Left lobe of liver (tissue), 1 donor: Measurements from ENCODE around the gene GPR155.

DNA sequence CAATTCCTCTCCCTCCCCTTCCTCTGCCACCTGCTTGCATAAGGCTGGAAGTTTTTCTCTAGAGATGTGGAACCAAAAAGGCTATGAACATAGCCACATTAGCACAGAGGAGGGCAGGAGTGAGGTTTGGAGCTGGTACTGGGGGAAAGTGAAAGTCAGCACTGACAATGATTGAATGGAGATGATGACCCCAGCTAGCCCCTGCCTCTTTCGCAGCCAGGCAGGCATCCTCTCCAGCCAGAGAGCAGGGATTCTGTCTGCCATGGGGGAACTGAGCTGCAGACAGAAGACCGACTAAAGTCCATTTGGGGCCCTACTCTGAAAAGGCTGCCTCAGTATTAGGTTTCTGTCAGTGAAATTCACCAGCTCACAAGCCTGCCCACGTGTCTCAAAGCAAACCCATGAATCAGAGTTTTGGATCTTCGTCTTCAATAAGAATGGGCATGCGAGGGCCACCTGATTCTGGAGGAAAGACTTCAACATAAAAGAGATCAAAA is 87.8 kb upstream of the ITGA6 start:
- PRO-cap, result no peak

DNA sequence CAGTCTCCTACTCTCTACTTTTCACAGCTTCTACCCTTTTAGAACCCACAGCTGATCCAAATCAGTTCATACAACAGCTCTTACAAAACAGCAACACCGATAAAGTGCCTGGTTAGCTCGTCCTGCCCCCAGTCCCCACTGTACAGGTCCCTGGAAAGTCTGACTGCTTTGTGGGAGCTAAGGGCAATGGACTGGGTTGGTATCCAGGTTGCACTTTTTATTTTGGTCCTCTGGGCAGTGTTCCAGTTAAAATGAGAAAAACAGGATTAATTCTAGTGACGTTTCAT is 53.1 kb upstream of the ITGA6 start:
- PRO-cap, result bidirectional peak, plus-strand start outside the sequence, minus-strand start at position 193 of the sequence

DNA sequence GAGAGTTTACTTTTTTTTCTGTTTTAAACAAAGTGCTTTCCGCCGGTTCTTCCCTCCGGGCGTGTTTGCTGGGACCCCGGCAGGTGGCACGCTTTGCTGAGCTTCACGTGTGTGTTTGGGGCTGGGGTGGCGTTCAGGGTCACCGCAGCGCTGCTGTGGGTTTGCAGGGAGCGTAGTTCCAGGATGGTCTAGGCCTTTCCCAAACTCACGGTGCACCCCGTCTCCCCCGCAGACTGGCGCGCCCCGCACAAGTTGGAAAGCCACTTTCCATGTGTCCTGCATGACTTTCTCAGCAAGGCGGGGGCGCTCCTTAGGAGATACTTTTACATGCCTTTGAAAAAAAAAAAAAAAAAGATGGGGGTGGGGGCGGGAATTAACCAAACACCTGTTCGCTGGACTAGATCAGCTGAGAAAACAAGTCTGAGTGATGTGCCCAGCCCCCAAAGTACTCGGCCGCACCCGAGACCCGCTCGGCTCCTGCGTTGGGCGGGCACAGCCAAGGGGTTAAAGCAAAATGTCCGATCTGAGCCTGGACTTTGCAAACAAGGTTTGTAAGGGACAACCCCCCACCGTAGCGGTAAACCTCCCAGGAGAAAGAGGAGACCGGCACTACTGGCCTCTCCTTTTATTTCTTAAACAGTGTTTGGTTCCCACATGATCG is 954 bp downstream of the ITGA6 start:
- PRO-cap, result no peak

DNA sequence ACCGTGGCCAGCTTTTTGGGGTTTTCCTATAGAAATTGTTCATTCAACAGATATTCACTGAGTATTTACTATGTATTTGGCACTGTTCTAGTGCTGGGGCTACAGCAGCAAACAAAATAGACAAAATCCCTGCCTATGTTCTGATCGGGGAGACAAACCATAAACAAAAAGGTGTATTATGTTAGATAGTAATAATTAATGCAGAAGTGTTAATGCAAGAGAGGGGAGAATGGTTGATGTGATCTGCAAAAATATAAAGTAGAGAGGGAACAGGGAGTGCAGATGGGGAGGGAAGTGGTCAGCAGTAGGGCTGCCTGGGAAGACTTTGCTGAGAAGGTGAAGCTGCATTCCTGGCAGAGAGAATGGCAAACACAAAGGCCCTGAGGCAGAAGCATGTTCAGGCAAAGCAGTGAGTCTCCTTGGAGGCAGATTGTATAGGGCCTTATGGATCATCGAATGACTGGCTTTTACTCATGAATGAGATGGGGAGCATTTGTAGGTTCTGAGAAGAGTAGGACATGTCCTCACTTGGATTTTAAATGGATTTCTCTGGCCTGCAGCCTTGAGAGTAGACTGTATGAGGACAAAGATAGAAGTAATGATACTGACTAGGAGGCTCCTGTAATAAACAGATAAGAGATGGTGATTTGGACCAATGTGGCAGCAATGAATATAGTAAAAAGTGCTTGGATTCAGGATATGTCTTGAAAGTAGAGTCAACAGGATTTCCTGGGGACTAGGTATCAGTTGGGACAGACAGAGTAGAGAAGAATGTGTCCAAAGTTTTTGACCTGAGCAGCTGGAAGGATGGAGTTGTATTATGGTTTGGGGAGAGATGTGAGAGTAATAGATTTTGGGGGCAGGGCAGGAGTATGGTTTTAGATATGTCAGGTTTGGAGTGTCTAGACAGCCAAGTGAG is 9.6 kb downstream of the ITGA6 start:
- PRO-cap, result no peak

- PRO-cap, result no peak
Observed at GRCh38 chr2:172484483-172485342, 57.3 kb downstream of the ITGA6 start.

GRCh38 chr2:172556839-172557234 is 947 bp downstream of the PDK1 start:
- PRO-cap, result no peak

GRCh38 chr2:172862256-172862655 is 126.6 kb downstream of the RAPGEF4 start:
- PRO-cap, result no peak

DNA sequence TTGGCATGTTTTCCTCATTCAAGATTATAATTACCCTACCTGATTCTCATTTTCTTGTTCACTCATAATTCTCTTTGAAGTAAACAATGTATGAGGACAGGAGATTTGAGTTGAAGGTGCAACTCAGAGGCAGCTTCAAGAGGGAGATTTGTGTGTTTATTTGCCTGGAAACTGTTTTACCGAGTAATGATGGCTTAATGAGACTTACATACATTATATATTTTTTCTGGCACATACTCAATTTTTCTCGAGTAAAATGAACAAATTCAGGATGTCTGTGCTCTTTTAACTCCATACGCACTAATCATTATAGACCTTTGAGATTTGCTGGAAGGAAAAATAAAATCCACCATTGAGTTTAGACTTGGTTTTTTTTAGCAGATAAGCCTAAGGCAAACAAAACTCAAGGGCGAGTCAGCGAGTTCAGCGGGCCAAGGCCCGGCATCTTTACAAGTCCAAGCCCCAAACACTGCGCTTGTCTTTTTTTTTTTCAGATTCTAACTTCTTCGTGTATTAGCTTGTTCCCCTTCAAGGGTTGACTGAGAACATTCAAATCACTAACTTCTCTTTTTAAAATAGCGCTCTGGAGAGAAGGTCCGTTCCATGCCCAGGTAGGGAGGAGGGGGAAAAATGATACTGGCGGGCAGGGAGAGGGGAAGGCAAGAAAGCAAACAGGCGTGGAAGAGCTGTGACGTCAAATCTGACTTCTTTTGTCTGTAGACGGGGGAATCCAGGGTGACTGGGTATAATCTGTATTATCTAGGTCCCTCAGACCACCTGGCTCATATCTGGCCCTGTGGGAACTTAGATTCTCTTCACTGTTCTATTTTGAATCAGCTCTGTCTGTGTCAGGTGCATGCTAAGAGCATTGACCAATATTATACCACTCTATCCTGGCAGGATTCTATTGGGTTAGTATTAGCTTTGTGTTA is 72.7 kb upstream of the MAP3K20 start:
- PRO-cap, result no peak

- PRO-cap, result no peak
Observed at GRCh38 chr2:173030570-173031576, 44.8 kb upstream of the MAP3K20 start.

DNA sequence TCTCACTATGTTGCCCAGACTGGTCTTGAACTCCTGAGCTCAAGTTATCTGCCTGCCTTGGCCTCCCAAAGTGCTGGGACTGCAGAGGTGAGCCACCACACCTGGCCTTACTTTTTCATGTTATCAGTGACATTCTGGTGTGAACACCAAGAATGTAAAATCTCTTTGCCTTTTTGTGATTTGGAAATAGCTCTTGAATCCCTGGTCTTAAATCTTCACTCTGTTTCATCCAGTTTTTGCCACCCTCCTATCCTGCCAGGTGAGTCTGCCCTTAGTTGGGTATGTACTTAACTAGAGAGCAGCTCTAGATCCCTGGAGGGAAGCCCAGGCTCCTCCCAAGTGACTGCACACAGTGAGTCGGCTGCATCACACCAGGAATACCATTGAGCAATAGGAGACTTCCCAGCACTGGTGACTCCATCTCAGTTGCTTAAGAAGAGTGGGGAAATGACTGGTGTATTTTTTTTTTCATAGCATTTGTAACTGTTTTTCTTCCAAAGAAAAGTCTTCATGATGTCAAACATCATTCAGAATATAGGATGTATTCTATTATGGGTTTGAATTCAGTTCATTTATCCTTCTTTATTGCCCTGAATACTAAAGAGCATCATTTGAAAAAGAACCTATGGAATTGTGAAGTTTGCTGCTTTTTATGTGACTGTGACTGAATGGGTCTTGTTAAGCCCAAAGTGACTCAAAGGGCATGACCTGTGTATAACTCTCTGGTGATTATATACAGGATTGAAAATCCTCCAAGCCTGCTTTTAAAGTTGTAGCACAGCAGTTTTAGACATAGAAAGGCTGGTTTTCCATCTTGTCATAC is 84.1 kb downstream of the MAP3K20 start:
- PRO-cap, result no peak

DNA sequence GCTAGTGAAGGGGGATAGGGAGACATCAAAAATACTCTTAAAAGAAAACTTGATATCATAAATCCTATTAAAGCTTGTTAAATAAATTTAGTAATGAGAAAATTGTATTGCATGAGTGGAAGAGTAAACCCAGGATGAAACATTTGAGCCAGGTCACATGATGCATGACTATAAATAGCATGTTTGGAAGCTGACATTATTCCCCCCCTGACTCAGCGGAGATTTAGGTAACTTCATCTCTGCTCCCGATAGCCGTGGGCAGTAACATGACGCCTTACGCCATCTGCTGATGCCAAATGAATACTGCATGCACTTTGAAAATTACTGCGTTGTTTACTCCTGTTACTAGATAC is 134.8 kb downstream of the MAP3K20 start:
- PRO-cap, result unidirectional peak, plus-strand start at position 199 of the sequence

DNA sequence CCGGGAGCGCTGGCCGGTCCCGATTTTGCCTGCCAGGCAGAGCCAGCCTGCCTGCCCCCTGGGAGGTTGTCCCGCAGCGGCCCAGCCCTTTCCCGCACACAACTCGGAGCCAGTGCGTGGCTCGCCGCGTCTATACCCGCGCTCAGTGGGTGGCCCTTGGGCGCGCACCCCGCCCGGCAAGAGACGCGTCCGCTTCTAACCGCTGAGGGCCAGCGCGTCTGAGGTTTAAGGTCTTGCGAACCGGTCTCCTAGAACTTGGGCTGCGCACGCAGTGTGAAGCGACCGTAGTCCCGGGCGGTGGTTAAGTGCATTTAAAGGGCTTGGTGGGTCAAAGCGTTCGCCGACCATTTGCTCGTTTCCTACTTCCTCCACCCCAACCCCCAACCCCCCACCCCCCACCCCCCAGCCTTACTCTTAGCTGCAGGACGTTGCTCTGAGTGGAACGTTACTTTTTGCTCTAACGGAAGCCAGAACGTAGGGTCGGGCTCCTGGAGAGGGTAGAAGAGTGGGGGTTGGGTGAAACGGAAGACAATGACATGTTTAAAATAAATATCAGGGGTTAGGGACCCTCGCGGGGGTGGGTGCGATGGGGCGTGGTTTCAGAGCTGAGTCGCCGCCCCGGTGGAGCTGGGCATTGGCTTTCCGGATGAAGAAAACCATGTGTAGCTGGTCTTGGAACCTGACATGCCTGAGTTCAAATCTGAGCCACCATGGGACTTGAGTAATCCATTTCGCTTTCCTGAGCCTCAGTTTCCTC is 792 bp downstream of the CDCA7 start:
- PRO-cap, result no peak

GRCh38 chr2:173854889-173855311 is 110.3 kb downstream of the SP3 start:
- PRO-cap, result no peak

- PRO-cap, result unidirectional peak, minus-strand start at chr2:173921932
Observed at GRCh38 chr2:173921491-173922376, 43.4 kb downstream of the SP3 start.

- PRO-cap, result no peak
Observed at GRCh38 chr2:173961973-173962493, 3.1 kb downstream of the SP3 start.

DNA sequence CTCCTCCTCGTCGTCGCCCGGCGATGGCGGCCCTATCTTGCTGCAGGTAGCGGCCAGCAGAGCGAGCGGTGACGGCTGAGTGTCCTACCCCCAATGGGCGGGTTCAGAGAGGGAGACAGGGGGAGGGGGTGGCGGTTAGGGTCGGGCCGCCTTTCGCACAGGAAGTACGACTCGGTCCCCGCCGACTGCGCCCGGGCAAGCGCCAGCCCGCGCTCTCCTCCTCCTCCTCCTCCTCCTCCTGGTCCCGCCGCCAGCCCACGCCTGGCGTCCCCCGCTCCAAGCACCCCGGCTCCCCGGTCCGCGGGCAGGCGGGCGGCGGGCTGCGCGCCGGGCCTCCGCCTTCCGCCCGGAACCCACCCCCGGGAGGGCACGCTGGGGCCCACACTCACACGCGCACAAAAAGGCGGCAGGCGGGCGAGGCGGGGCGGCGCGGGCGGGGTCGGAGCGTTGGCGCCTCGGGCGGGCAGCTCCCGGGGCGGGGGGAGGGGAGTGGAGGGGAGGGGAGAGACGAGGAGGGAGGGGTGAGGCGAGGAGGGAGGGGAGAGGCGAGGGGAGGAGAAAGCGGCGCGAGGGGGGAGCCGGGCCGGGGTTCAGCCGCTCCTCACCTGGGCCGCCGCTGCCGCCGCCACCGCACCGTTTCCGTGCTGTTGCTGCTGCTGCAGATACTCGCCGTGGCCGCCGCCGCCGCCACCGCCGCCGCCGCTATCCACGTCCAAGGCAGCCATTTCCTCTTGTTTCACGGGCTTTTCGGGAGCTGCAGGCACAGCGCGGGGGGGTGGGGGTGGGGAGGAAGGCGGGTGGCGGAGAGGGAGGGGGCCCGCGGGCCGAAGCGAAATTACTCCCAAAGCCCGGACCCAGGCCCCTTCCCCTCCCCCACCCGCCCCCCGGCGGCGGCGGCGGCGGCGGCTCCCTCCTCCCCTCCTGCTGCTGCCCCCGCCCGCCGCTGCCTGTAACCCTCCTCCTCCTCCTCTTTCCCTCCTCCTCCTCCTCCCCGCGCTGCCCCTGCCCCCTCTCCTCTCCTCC is 1.1 kb downstream of the SP3 start:
- PRO-cap, result bidirectional peak, plus-strand start at position 163 of the sequence, minus-strand start at position 19 of the sequence; bidirectional peak, plus-strand start outside the sequence, minus-strand start at position 926 of the sequence

- PRO-cap, result bidirectional peak, plus-strand start at chr2:173986667, minus-strand start at chr2:173986622; bidirectional peak, plus-strand start at chr2:173987054, minus-strand start at chr2:173986880
Observed at GRCh38 chr2:173986377-173987301, 21.5 kb upstream of the SP3 start.

DNA sequence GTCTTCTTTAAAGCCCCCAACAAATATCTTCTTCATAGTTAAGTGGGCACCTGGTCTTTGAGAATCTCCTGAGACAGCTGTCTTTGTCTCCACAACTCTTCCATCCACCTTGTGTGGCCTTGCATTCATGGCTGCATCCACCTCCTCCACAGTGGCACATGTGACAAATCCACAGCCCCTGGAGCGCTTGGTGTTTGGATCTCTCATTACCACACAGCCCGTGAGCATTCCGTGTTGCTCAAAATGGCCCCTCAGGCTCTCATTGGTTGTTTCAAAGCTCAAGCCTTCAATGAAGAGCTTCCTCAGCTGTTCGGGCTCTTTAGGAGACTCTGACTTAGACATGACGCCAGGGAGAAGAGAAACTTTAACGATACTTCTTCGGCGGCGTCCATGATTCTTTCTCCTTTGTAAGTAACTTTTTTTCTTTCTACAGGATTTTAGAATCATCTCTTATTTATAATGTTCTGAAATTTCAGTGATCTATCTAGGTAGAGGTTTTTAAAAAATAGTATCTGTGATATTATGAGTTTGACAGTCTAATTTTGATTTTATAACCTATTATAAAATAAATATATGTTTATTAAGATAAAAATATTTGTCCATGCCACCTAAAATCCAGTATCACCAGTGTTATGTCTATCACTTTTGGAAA is 24.0 kb upstream of the SP9 start:
- PRO-cap, result no peak

DNA sequence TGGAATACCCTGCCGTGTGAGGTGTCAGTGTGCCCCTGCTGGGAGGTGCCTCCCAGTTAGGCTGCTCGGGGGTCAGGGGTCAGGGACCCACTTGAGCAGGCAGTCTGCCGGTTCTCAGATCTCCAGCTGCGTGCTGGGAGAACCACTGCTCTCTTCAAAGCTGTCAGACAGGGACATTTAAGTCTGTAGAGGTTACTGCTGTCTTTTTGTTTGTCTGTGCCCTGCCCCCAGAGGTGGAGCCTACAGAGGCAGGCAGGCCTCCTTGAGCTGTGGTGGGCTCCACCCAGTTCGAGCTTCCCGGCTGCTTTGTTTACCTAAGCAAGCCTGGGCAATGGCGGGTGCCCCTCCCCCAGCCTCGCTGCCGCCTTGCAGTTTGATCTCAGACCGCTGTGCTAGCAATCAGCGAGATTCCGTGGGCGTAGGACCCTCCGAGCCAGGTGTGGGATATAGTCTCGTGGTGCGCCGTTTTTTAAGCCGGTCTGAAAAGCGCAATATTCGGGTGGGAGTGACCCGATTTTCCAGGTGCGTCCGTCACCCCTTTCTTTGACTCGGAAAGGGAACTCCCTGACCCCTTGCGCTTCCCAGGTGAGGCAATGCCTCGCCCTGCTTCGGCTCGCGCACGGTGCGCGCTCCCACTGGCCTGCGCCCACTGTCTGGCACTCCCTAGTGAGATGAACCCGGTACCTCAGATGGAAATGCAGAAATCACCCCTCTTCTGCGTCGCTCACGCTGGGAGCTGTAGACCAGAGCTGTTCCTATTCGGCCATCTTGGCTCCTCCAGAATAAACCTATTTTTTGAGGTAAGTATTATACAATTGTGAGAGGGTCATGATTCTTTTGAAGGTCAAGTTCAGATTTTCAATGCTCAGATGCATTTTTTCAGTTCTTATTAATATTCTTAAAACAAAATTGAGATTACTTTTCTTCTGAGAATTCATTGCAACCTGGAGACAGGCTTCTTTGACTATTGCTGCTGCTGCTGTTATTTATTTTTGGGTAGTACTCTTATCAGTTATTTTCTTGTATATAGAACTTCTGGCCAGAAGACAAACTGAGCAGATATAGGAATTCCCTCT is 14.5 kb downstream of the SCRN3 start:
- PRO-cap, result no peak

- PRO-cap, result unidirectional peak, plus-strand start at chr2:174486717; bidirectional peak, plus-strand start at chr2:174487388, minus-strand start at chr2:174487029
Observed at GRCh38 chr2:174486503-174487538, at the start of gene GPR155. TSS of gene GPR155 (minus strand) at chr2:174487029.